SK-MEL-5 (cell line): ENCODE measurements around a stretch of chr1.

RAMPAGE:
- cytosol, long total RNA = no peak
- long total RNA = no peak
- nucleus, long total RNA = no peak
Observed at GRCh38 chr1:21614511-21615397, 54.4 kb downstream of the RAP1GAP start.

DNA sequence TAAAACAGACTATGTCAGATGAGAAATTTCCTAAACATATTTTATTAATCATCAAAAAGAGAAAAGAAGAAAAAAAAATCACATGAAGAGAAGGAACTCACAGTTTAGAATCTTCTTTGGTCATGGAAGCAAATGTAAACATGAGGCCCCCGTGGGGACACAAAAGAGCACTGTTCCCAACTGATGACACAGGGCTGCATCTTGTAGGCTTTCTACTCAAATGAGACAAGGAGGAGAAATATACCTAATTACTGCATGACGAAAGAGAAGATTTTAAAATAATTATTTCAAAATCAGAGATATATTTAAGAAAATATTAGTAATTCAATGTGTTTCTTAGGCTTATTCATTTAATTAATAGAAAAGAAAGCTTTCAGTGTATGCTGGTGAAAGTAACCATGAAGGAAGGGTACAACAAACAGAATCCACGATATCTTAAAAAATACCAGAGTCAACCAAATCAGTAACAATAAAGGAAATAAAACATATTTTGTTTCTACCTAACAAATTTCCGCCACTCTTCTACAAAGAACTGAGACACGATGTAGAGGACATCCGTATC, 36.5 kb upstream of the RAP1GAP start:
RAMPAGE:
- cytosol, long total RNA = start-site peak on the minus strand centred at position 139 of the sequence, 11 bp wide, 63 and 84 reads in 2 replicates
- long total RNA = start-site peak on the minus strand centred at position 137 of the sequence, 14 bp wide, 56 and 57 reads in 2 replicates
- nucleus, long total RNA = no peak

RAMPAGE:
- cytosol, long total RNA = no peak
- long total RNA = no peak
- nucleus, long total RNA = no peak
Observed at GRCh38 chr1:21913715-21914497, 23.2 kb downstream of the HSPG2 start.

DNA sequence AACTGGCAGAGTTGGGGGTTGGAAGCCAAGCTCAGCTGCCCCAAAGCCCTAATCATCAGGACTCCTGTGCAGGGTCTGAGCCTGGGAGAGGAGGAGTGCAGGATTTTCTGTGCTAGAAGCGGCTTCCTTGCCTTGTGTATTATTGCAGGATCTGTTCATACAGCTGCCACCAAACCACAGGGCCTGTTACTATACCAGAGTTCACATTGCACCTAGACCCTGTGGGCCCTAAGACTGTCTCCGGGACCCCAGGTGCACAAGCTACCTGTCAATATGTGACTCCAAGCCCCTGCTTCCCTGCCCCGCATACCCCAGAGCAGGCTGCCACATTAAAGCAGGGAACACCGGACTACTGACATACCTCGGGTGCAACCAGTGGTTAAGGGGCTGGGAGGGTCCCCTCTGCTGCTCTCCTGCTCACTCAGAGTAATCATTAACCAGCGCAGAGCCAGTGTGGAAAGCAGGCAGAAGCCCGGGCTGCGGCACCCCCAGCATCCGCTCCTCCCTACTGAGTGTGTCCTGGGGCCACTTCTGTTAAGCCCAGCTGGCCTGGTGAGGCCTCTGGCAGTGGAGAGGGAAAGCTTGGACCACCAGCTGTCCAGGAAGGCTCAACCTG, 15.8 kb downstream of the HSPG2 start:
RAMPAGE:
- cytosol, long total RNA = no peak
- long total RNA = no peak
- nucleus, long total RNA = no peak

GRCh38 chr1:21929434-21930499, 7.3 kb downstream of the HSPG2 start:
RAMPAGE:
- cytosol, long total RNA = no peak
- long total RNA = no peak
- nucleus, long total RNA = no peak

GRCh38 chr1:21932036-21932684, 5.0 kb downstream of the HSPG2 start:
RAMPAGE:
- cytosol, long total RNA = no peak
- long total RNA = no peak
- nucleus, long total RNA = no peak

DNA sequence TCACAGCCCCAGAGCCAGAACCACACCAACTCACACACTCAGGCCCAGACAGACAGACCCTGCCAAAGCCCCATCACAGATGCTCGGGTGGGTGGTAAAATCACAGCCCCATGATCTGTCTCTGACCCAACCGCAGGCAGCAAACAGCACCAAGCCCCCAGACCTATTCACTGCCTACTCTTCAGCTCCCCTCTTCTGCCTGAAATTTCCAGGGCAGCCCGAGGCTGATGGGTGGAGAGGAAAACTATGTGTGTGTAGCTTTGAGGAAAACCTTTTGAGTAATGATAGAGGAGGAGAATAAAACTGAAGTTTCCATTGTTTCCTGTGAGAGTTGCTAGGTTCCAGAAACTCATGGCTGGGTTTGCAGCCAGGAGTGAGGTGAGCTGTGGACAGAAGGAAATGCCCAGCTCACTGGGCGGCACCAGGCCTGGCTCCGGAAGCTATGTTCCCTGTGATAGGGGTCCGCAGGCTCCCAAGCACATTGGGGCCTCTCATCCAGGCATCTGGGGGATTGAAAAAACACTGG, 1.5 kb upstream of the HSPG2 start:
RAMPAGE:
- cytosol, long total RNA = no peak
- long total RNA = no peak
- nucleus, long total RNA = no peak

DNA sequence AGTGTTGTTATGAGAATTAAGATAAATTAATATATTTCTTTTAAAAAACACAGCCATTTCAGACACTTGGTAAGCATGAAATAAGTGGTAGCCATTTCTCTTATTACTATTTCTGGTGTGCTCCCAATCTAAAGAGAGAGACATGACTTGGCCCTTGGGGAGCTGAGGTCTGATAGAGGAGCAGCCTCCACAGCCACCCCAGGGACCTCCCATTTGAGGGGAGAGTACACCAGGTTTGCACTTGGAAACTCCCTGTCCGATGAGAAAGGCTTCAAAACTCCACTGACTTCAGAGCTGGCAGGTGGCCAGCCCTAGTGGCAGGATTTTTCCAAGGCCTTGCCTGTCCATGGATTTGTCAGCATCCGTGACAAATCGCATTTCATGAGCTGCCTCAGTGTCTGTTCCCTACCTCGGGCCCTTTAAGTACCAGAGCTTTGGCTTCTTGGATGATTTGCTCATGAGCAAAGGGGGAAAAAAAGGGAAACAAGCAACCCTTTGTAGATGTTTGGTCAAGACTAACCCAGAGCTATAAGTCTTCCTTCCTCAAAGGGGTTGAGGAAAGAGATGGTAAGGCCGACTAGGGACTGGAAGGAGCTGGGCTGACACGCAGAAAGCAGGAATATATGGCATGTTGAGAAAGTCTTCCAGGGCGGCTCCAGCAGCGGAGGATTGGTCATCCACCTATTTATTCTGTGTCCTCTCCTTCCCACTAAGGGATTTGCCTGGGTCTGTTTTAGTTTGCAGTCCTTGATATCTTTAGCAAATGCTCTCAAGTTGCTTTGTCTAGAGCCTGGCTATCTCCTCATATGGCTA, 2.6 kb upstream of the HSPG2 start:
RAMPAGE:
- cytosol, long total RNA = no peak
- long total RNA = no peak
- nucleus, long total RNA = no peak

DNA sequence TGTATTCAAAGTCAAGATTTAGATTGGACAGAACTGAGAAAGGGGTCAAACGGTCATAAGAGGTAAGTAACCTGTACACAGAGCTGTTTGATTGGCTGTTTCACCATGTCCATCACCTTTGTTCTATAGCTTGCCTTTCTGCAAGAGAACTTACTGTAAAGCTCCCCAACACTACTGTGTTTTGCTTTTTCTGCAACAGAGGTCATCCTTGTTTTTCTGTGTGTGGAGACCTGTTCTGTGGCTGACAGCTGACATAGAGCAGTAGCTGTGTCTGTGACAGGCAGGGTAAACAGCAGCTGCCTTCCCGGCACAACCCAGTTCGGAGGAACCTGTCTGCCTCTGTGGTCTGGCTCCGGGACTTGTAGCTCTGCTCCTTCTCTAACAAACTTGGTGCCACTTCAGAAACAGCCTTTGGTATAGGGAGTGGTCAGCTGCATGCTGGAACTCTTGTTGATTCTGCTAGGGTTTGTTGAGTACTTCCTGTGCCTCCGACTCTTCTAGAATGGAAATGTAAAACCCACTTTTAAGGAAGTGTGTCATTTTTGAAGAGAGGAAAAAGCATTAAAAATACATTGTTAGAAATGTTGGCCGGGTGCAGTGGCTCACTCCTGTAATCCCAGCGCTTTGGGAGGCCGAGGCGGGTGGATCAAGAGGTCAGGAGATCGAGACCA, 21.0 kb upstream of the CDC42 start:
RAMPAGE:
- cytosol, long total RNA = no peak
- long total RNA = no peak
- nucleus, long total RNA = no peak

DNA sequence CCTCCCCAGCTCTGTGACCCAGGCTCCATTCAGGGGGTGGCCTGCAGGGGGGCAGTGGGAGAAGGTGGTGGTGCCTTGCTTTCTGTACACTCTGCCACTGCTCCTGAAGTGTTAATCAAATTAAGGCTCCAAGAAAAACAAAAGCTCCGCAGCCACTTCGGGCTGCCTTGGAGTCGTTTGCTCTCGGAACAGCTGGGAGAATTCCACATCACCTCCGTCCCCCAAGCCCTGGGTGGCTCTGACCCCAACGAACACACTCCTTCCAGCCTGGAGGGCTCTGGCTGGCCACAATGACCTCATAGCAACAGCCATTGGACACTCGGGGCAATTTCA, 1.5 kb downstream of the WNT4 start:
RAMPAGE:
- cytosol, long total RNA = no peak
- long total RNA = no peak
- nucleus, long total RNA = no peak

DNA sequence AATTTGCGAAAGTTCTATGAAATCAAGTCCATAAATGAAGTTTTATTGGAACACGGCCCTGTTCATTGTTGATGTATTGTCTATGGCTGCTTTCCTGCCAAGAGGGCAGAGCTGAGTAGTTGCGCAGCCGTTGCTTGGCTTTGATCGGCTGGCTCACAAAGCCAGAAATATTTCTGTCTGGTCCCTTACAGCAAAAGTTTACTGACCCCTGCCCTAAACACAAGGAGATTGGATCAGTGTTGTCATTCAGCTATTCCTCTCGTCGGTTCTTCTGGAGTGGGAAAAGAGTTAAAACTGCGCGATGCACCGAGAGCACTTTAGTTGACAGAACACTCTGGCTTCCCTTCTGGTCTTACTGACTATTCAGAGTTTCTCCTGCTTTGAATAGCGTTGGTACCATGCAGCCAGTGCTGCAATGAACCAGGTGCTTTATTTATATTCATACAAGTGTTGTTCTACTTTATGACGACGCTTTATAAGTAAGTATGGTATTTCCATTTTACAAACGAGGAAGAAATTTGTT, 878 bp downstream of the ZBTB40 start:
RAMPAGE:
- cytosol, long total RNA = no peak
- long total RNA = no peak
- nucleus, long total RNA = no peak

RAMPAGE:
- cytosol, long total RNA = no peak
- long total RNA = no peak
- nucleus, long total RNA = no peak
Observed at GRCh38 chr1:22913297-22914058, 59.2 kb downstream of the LACTBL1 start.

DNA sequence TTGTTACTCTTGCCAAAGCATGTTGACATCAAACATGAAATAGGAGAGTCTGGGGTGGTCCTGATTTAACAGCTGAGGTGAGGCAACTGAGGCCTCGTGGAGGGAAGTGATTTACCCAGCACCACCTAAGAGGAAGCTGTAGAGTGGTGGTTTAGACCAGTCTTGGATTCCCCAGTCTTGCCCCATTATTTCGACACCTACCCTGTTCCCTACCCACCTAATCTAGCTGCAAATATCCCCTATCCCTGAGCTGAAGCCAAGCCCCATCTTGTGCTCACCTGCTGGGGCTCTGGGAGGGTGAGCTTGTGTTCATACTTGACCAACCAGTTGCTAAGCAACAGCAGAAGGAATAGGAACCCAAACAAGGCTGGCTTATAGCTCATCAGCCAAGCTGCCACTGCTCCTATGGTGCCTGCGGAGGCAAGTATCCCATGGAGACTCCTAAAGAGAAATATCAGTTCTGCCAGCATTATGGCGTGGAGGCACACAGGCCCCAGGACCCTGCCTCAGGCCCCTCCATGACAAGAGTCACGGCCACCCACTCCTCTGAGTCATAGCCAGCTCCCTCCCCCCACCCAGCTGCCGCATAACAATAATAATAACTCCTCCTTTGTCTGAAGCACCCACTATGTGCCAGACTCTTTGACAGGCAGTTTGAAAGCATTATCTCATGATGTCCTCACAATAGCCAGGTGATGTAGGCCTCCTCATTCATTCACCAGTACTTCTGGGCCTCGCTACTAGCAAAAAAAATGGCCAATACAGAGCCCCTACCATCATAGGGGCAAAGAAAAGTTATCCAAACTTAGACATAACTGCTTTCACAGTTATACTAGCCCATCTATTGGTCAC, 1.8 kb downstream of the TEX46 start:
RAMPAGE:
- cytosol, long total RNA = no peak
- long total RNA = no peak
- nucleus, long total RNA = no peak

DNA sequence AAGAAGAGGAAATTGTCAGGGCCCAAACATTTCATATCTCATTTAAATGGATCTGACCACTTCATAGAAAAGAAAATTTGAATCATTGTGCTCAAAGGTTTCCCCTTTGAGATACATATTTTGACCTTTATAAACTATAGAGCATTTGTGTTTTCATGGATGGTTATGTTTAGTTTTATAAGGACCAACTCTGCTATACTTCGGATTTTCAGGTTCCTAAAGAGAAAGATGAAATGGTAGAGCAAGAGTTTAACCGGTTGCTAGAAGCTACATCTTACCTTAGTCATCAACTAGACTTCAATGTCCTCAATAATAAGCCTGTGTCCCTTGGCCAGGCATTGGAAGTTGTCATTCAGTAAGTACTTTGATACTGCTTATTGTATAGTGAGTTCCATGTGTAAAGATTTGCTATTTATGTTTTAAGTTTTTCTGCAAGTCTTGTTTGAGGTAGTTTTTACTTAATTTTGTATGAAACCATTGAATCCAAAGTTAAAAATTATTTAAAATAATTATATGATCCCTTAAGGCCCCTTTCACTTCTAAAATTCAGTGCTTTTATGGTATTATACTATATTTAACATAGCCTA, 49.2 kb downstream of the KDM1A start:
RAMPAGE:
- cytosol, long total RNA = no peak
- long total RNA = no peak
- nucleus, long total RNA = no peak

GRCh38 chr1:23168691-23169363, 48.5 kb downstream of the HTR1D start:
RAMPAGE:
- cytosol, long total RNA = start-site peak on the minus strand at chr1:23168813-23168864, 216 and 167 reads in 2 replicates
- long total RNA = no peak
- nucleus, long total RNA = no peak

DNA sequence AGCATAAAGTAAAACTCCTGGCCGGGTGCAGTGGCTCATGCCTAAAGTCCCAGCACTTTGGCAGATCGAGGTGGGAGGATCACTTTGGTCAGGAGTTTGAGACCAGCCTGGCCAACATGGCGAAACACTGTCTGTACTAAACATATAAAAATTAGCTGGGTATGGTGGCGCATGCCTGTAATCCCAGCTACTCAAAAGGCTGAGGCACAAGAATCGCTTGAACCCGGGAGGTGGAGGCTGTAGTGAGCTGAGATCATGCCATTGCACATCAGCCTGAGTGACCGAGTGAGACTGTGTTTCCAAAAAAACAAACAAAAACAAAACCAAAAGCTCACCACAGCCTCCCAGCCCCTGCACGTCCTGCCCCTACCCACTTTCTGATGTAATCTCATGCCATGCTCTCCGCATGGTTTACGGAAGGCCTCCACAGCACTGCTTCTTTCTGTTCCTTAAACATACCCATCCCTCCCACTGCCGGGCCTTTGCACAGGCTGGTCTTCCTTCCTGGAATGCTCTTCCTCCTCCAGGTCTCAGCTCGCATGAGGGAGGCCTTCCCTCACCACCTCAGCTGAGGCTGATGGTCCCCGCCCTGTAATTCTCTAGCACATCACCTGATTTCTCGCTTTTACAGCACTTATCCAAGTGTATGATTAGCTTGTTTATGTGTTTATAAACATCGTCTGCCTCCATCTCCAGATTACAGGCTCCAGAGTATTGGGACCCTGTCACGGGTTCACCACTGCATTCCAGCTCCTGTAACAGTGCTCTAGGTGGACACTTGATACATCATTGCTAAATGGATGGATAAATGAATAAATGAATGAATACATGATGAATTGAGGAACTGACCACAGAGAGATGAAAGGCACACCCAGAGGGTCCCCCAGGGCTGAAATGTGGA, 22.3 kb downstream of the TCEA3 start:
RAMPAGE:
- cytosol, long total RNA = no peak
- long total RNA = no peak
- nucleus, long total RNA = no peak

DNA sequence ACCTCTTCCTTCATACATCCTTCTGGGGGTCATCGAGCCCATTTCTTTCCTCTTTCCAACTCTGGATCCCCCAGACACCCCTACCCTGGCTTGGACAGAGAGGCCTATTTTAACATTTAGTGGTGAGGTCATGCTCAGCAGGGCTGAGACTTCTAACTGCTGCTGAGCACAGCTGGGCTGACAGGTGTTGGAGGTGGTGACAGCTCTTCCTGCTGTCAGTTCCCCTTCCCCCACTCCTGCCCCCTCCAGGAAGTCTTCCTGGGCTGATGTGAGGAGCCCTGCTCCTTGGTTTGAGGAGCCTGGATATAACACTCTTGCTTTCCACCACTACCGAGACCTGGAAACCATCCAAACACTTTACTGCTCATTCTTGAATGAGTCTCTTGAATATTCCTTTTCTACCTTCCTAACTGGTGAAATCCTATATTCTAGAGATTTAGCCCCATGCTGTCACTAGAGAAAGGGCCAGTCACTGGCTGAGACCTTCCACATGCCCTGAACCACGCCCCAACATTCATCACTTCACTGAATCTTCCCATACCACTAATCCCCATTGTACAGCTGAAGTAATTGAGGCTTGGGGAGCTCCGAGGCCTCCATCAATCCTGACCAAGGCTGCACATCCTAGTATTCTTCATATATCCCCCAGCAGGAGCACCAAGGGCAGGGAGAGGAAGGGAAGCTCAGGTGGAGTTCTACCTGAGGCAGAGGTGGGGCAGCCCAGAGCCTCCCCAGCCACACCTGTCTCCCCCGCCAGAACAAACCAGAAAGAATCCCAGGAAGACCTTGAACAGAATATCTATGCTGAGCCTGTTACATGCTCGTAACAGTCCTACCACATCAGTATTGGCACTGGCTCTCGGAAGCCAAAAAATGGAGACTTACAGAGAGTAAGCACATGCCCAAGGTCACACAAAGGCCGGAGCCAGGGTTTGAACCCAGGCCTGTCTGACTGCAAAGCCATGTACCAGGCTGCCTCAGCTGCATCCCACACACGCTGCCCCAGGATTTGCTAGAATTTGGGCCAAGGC, 4.9 kb downstream of the E2F2 start:
RAMPAGE:
- cytosol, long total RNA = no peak
- long total RNA = no peak
- nucleus, long total RNA = no peak

RAMPAGE:
- cytosol, long total RNA = no peak
- long total RNA = no peak
- nucleus, long total RNA = no peak
Observed at GRCh38 chr1:23546737-23547649, 12.3 kb downstream of the ID3 start.

GRCh38 chr1:23548533-23549379, 10.5 kb downstream of the ID3 start:
RAMPAGE:
- cytosol, long total RNA = no peak
- long total RNA = no peak
- nucleus, long total RNA = no peak

DNA sequence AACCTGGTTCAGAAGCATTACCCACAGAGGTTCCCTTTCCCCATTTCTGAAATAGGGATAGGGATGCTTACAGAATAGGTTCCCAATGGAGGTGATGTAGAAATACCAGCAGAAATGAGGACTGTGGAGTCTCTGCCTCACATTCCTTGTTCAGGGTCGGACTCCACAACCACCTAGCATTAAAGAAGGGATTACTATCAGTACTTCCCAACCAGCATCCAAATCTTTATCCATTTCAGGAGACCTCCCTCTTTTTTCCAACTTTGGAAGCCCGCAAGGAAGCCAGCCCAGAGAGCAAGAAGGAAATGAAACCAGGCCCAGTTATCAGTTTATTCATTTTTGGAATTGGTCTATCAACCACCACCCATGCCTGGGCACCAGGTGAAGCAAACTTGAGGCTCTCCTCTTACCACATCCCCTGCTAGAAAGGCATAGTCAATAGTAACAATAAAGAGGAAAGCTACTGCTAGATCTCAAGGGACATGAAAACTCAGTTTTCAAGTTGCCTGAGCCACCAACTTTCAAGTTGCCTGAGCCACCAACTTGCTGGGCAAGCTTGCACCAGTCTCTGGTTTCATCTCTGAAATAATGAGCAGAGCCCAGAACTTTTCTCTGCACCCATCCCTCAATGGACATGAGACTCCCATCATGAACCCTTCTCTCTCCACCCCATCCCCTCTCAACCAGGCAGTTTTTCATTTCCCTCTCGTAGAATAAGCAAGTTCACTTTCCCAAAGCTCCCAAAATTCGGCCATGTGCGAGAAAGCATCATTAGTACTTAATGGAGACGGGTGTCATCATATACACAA, 2.0 kb downstream of the ID3 start:
RAMPAGE:
- cytosol, long total RNA = no peak
- long total RNA = no peak
- nucleus, long total RNA = no peak